ENCODE measurements around a stretch of chr14.

DNA sequence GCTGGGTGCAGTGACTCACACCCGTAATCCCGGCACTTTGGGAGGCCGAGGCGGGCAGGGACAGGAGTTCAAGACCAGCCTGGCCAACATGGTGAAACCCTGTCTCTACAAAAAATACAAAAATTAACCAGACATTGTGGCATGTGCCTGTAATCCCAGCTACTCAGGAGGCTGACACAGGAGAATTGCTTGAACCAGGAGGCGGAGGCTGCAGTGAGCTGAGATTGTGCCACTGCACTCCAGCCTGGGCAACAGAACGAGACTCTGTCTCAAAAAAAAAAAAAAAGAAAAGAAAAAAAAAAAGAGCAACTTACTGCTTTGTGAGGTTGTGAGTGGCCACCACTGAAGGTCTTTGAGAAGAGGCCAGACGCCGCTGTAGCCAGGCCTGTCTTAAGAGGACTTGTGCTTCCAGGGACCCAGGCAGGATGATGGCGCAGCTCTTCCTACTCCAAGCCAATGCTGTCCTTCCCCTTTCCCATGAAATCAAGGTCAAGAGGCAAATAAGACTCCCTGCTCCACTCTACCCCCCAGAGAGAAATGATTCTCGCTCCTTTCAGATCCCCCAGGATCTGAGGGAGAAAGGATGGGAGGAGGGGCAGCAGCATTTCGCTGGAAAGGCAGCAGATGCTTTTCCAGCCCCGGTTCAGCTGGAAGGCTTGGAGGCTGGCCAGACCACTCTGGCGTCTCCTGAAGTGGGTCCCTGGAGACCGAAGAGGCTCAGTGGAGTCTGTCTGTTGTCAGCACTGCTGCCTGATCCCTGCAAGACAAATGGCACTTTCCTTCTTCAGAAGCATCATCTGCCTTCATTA lies 51.2 kb downstream of the C14orf132 start:
- PRO-cap, 2 experiments = no peak in any of the 2 experiments

DNA sequence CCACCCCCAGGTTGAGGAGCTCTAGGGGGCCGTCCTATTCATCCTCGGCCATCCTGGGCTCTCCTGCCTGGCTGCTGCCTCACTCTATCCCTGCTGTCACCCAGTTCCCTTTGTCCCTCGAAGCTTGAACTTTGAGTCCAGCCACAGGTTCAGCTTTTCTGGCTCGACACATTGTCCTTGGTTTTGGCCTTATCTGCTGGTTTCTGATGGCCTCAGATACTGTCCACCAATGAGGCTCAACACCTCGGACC lies 58.6 kb downstream of the C14orf132 start:
- PRO-cap, 2 experiments = no peak in any of the 2 experiments

DNA sequence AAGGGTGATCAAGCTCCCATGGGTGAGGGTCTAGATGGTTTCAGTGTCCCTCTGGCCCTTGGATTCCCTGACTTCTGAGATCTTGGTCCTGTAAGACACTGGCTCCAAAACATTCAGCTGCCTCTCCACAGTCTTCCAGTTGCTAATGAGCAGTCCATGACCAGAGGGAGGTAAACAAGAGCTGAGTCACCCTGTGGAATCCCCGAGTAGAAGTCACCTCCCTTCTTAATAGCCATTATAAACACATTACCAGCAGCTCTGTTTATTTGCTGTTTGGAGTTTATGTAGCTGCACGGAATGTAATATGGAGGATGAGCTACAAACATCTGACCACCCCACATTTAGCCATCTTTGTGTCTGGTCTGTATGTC lies 37.3 kb upstream of the BDKRB2 start:
- PRO-cap, 2 experiments = no peak in any of the 2 experiments

GRCh38 chr14:96205668-96206286 lies 1.1 kb downstream of the BDKRB2 start:
- PRO-cap, 2 experiments = no peak in any of the 2 experiments

- PRO-cap, 2 experiments = no peak in any of the 2 experiments
Measured at GRCh38 chr14:96282189-96282814, 26.3 kb downstream of the BDKRB1 start.

DNA sequence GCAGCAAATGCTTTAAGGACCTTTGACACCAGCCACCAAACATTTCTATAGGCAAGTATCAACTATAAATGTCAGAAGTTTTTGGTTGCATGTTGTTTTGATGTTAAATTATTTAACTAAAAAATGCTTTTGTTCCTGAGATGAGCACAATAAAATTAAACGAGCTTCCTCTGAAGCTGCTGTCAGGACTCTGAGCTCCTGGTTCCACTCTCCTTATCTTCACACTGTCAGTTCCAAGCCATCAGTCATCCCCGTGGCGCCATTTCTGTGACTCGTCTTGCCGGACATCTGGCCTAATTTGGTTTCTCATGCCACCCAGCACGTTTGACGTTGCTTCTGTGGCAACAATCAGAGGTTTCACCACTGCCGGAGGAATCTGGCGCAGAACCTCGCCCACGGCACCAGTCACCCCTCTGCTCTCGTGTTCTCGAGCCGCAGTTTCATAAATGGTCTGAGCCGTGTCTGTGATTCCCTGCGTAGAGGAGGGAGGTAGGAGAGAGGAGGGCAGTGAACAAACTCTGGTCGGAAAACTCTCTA lies 29.6 kb downstream of the BDKRB1 start:
- PRO-cap, 2 experiments = peak in 1 of 2 experiments; most common plus-strand start position 384 of the sequence (in 1); most common minus-strand start position 192 of the sequence (in 1)

DNA sequence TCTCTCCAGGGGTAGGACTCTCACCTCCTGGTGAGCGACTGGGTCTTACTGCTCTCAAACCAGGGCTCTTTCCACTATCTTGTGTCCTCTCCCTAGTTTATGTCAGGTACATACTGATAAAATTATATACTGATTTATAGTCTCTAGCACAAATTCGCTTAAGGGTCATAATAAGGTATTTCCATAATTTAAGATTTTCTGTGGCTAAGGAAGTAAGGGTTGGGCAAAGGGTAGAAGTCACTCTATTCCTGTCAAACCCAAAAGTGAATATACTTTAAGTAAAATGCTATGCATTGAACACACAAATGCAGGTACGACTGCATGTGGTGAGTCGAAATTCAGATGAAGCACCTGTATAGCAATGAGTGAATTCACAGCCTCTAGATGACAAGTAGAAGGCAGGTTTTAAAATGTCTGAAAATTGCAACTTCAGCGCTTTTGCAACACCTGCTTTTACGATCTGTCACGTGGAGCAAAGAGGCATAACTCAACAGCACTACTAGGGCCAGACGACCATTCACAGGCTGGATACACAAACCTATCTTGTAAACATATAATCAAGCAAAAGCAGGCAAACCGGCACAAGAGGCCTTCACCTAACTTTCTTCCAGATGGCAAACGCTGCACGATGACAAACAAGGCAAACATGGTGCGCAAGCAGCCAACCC lies 1.3 kb downstream of the ATG2B start:
- PRO-cap, 2 experiments = peak in 2 of 2 experiments; most common plus-strand start position 483 of the sequence (in 1)

- PRO-cap, 2 experiments = no peak in any of the 2 experiments
Measured at GRCh38 chr14:96363610-96364494, 526 bp downstream of the GSKIP start.

- PRO-cap, 2 experiments = no peak in any of the 2 experiments
Measured at GRCh38 chr14:96461914-96462672, 40.1 kb upstream of the PAPOLA start.

GRCh38 chr14:96527255-96527704 lies 25.1 kb downstream of the PAPOLA start:
- PRO-cap, 2 experiments = no peak in any of the 2 experiments

- PRO-cap, 2 experiments = no peak in any of the 2 experiments
Measured at GRCh38 chr14:97705818-97706298, 908.7 kb downstream of the VRK1 start.

- PRO-cap, 2 experiments = no peak in any of the 2 experiments
Measured at GRCh38 chr14:97838882-97839139, 1041.6 kb downstream of the VRK1 start.

- PRO-cap, 2 experiments = no peak in any of the 2 experiments
Measured at GRCh38 chr14:98167291-98167550, 1104.8 kb downstream of the BCL11B start.

- PRO-cap, 2 experiments = no peak in any of the 2 experiments
Measured at GRCh38 chr14:98223523-98224329, 1048.3 kb downstream of the BCL11B start.

DNA sequence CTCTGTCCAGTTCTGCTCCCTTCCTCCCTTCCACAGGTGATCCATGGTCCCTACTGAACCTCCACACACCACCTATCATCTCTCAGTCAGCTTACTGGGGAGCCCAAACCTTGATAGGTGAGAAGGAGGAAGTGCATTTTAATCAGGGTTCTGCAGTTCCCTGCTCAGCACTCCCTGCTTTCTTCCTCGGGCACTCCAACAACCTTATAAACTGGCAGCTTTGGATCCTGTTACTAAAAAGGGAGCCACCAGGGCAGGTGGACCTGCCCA lies 664.6 kb downstream of the BCL11B start:
- PRO-cap, 2 experiments = no peak in any of the 2 experiments

- PRO-cap, 2 experiments = no peak in any of the 2 experiments
Measured at GRCh38 chr14:99017003-99017478, 255.0 kb downstream of the BCL11B start.

- PRO-cap, 2 experiments = no peak in any of the 2 experiments
Measured at GRCh38 chr14:99230008-99230711, 41.8 kb downstream of the BCL11B start.

- PRO-cap, 2 experiments = no peak in any of the 2 experiments
Measured at GRCh38 chr14:99262096-99262836, 9.7 kb downstream of the BCL11B start.

DNA sequence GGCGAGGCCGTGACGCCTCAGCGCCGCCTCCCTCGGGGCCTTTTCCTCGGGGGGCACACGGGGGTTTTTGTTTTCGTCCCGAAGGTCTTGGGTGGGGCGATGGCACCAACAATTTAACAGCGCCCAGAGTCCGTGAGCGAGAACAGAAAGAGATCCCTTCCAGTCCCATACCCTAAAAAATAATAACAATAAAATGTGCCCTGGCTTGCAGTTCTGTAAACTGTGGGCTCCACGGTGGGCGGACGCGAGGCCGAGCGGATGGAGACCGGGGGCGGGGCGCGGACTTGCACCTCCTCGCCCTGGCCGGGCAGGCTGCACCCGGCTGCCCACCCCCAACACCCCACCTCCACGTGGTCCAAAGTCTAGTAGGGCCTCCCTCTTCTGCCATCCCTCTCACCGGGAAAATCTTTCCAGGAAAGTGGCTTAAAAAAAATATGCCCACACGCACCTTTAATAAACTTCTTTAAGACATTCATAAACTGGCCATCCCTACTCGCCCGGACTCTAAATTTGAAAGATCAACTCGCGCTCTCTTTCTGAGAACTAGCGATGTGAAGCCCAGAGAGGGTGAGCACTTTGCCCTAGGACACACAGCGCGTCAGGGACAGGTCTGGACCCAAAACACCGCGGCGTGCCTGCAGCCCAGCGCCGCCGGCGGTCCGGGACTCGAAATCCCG lies 1.8 kb upstream of the BCL11B start:
- PRO-cap, 2 experiments = no peak in any of the 2 experiments

GRCh38 chr14:99436120-99436900 lies 44.3 kb downstream of the SETD3 start:
- PRO-cap, 2 experiments = no peak in any of the 2 experiments

Data from heart right ventricle (tissue), 2 donors.